Cerebral cortex (tissue), 2 donors: ENCODE data around the gene SERPINB6.

DNA sequence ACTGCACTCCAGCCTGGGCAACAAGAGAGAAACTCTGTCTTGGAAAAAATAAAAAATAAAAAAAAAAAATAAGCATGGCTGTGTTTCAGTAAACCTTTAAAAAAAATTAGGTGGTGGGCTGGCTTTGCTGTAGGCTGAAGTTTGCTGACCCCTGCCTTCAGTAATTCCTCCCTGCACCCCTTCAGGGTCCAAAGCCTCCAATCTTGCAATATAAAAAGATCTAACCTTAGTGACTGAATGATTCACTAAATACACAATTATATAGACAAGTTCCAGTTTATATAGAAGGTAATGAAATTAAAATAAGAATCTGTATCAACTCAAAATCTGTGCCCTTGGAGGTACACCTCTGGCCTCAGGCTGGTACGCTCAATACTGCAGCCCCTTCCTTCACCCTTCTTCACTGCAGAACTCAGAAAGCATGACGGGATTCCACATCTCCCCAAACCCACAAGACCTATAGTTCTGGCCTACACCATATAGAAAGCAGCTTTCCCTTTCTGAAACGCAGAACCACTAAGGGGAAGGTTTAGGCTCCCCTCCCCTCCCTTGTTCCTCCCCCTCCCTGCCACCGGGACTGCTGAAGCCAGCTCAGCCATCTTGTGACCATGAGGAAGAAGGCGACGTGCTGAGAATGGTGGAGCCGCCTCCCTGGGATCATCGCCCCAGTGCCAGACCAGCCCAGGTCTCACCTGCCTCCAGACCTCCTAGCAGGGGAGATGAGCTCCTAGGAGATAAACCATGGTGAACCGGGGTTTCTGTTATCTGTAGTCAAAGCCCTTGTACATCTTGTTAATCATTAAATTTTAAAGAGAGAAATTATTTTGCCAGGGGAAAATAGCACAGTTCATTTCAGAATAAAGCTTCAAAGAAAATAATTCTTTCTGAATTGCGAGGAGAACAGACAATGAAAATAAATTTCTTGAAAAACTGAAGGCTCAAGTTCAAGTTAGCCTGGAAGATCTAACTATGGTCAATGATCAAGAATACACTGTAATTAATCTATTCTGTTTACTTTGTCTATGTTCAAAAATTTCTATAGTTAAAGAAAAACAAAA, 19.7 kb downstream of the SERPINB6 start:
- PRO-cap, 2 experiments, result peak in 1 of 2 experiments; most common plus-strand start position 609 of the sequence (in 1); most common minus-strand start position 518 of the sequence (in 1)

- PRO-cap, 2 experiments, result no peak in any of the 2 experiments
Measured at GRCh38 chr6:2962591-2963026, 8.8 kb downstream of the SERPINB6 start.

DNA sequence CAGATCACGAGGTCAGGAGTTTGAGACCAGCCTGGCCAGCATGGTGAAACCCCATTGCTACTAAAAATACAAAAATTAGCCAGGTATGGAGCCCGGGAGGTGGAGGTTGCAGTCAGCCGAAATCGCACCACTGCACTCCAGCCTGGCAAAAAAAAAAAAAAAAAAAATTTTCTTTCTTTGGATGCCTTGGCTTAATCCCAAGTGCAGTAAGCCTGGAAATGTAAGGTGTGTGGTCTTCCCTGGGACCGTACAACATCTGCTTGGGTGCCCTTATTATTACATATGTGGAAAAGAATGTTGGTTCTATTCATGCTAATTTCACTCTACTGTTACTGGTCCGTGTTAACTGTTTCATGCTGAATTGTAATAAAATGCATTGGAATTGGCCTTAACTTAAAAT, 1.5 kb downstream of the SERPINB6 start:
- PRO-cap, 2 experiments, result no peak in any of the 2 experiments

GRCh38 chr6:2970311-2970701, 1.1 kb downstream of the SERPINB6 start:
- PRO-cap, 2 experiments, result no peak in any of the 2 experiments

DNA sequence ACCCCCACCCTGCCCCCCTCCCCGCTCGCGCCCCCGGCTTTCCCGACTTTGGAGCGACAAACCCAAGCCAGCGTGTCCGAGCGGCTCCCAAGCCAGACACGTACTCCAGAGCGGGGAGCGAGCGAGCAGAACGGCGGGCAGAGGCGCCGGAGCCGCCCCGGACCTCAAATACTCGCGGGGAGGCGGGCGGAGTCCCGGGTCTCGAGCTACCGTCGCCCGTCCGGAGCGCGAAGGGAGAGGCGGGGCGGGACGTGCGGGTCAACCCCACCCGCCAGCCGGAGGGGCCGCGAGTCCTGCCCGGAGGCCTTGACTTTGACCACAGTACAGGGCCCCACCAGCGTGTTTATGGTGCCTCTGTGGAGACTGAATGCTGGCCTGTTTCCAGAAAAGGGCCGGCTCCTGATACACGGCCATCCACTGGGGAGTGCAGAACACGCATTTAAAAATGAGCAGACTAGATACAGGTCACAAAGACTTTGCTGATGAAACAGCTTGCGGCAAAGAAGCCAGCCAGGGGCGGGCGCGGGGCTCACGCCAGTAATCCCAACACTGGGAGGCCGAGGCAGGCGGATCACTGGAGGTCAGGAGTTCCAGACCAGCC, at the start of gene SERPINB6:
Gene SERPINB6 (minus strand): TSS at position 139 of the 601 bp plus-strand sequence.
- PRO-cap, 2 experiments, result peak in 1 of 2 experiments; most common plus-strand start position 309 of the sequence (in 1); most common minus-strand start position 105 of the sequence (in 1)

DNA sequence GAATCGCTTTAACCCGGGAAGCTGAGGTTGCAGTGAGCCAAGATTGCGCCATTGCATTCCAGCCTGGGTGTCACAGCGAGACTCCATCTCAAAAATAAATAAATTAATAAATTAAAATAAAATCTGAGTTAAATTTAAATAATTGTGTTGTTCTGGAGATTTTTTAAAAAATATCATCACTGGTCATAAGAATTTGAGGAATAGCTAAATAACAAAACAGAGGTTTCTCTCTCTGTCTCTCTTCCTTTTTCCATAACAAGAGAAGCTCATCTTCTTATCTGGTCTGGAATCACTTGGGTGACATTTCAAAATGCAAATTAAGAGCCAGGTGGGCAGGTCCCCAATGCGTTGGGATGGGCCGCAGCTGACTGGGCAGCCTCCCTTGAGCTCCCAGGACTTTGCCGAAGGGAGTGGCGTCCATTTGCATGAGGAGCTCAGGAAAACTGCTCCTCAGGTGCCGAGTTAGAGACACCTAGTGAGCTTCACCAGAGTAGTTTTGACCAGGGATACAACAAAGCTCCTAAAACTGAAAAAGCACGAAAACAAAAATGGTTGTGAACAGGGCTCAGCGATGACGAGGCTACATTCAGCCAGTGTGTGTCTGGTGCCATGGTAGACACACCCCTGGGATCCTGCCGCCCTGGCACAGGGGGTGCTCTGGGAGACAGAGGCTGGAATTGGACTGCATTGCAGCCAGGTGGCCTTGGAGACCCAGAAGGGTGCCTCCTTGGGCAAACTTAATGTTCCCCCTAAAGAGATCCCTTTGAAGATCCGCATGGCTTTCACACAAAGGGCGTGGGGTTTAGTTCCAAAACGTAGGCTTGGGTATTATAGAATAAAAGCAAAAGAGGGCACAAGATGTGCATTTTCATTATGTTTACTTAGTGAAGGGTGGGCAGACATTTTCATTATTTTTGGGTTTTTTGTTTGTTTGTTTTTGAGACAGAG, 13.5 kb upstream of the SERPINB6 start:
- PRO-cap, 2 experiments, result no peak in any of the 2 experiments

DNA sequence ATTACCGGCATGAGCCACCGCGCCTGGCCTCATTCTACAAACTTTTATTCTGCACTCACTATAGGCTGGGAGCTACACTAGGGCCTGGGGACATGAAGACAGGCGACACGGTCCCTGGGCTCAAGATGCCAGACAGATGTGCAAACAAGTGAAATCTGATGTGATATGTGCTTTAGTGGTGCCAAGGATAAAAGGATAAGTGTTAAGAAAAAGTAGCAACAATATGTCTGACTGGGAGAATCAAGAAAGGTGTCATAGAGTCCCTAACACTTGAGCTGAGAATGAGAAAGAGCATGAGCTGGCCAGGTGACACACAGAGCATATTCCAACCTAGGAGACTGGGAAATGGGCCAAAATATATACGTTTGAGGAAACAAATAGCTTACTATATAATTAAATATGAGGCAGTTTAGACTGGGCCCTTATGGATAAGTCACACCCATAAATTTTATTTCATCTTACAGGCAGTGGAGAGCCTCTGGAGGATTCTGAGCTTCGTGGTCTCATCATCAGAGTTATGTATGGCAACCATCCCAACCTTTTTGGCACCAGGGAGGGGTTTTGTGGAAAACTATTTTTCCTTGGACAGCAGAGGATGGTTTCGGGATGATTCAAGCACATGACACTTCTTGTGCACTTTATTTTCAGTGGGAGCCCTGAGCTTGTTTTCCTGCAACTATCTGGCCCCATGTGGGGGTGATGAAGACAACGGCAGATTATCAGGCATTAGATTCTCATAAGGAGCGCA, 13.0 kb upstream of the NQO2 start:
- PRO-cap, 2 experiments, result no peak in any of the 2 experiments

- PRO-cap, 2 experiments, result peak in 1 of 2 experiments; most common plus-strand start chr6:3229794 (in 1); most common minus-strand start chr6:3229762 (in 1)
Measured at GRCh38 chr6:3229556-3230226, 2.2 kb upstream of the TUBB2B start.

GRCh38 chr6:3251374-3251784, 7.4 kb upstream of the PSMG4 start:
- PRO-cap, 2 experiments, result peak in 1 of 2 experiments; most common plus-strand start chr6:3251653 (in 1); most common minus-strand start chr6:3251584 (in 1)

DNA sequence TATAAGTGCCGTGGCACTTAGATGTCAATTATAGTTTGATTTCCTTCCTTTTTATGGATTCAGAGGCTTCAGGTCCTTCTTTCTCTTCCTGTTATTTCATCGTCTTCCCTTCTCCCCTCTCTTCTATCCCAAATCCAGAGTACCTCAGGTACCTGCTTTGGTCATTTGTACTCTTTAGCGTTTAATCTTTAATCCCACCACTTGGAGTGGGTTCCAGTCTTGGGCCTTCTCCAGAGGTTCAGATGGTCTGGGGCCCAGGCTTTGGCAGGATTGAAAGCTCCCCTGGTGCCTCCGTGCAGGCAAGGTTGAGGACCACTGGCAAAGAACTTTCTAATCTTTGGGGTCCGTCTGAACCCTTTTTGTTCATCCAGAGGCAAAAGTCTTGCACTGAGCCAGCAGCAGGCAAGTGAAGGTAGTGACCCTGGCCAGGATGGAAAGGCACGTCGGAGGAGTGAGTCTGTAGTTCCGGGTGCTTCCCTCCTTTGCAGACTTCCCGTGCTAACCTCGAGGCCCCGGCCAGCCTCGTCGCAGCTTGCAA, 9.7 kb downstream of the PSMG4 start:
- PRO-cap, 2 experiments, result no peak in any of the 2 experiments

- PRO-cap, 2 experiments, result peak in 1 of 2 experiments; most common minus-strand start chr6:3402768 (in 1)
Measured at GRCh38 chr6:3402615-3402966, 54.3 kb downstream of the SLC22A23 start.

DNA sequence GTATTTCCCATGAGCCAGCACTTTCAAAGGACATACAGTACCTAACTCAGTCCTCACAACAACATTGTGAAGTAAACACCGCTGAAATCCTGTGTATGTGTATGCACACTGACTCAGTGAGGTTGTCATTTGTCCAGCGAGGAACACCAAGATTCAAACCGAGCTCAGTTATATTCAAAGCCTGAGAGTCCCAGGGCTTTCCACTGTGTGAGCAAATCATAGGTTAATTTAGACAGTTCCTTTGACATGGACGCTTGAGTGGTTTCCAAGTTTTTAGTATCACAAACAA, 50.0 kb upstream of the SLC22A23 start:
- PRO-cap, 2 experiments, result peak in 1 of 2 experiments; most common plus-strand start position 125 of the sequence (in 1)

- PRO-cap, 2 experiments, result no peak in any of the 2 experiments
Measured at GRCh38 chr6:3592340-3592768, 135.5 kb upstream of the SLC22A23 start.

DNA sequence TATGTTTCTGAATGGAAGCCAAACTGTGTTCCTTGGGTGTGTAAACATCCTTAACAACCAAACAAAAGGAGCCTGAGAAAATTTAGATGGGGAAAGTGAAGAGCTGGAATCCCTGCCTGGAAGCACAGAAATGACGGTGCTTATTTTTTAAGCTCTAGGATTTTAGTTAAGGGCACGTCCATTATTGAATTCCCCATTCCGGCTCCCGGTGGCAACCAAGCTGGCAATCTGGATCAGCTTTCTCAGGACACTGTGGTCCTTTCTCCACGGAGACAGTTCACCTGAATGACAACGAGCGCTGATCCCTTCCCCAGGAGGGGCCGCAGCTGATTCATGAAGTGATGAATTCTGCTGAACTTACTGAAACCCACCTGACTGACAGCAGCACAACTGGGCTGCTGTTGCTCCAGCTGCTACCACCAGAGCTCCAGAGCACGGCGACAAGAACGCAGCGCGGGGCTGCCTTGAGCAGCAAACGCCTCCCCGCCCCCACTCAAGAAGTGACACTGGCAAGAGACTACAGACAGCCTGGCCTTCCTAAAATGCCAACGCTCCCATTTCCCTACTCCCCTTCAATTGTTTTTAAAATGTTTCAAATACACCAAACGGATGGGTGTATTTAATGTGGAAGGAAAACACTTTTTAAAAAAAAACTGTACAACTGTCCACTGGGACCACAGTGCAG, 10.1 kb downstream of the PXDC1 start:
- PRO-cap, 2 experiments, result peak in 1 of 2 experiments; most common plus-strand start position 106 of the sequence (in 1); most common minus-strand start position 578 of the sequence (in 1)

- PRO-cap, 2 experiments, result no peak in any of the 2 experiments
Measured at GRCh38 chr6:3789769-3790157, 38.2 kb upstream of the PXDC1 start.

GRCh38 chr6:4090770-4091146, 11.8 kb upstream of the FAM217A start:
- PRO-cap, 2 experiments, result no peak in any of the 2 experiments

DNA sequence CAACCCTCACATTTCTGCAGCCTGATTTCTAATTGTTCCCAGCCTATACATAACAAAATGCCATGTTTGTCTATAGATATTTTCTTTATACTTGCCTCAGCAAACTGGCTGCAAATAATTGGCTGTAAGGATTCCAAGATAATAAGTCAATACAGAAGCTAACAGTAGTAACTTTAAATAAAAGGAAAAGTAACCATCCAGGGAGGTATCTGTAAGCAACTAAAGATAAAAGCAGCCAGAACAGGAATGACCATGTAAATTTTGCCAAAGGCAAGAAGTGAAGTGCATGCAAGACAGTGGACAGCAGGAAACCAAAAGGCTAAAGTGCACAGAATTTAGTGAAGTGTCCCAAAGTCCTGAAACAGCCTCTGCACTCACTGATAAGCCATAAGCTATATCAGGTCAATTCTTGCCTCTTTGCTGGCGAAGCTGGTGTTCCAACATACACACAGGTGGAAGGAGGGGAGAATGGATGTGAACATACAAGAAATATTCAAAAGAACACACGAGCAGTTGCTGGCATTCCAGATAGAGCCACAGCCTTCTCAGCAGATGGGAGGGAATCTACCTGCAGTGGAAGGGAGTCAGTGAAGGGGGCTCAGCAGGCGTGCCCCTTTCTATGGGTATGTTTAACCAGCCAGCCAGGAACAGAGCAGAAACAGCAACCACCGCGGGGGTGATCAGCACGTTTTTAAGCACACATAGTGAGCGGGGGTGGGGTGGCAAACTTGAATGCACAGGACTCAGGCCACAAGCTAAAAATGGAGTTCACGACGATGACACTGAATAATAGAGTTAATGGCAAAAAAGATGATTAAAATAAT, 1.4 kb downstream of the ECI2 start:
- PRO-cap, 2 experiments, result no peak in any of the 2 experiments

GRCh38 chr6:4334516-4334982, 199.2 kb upstream of the ECI2 start:
- PRO-cap, 2 experiments, result no peak in any of the 2 experiments

DNA sequence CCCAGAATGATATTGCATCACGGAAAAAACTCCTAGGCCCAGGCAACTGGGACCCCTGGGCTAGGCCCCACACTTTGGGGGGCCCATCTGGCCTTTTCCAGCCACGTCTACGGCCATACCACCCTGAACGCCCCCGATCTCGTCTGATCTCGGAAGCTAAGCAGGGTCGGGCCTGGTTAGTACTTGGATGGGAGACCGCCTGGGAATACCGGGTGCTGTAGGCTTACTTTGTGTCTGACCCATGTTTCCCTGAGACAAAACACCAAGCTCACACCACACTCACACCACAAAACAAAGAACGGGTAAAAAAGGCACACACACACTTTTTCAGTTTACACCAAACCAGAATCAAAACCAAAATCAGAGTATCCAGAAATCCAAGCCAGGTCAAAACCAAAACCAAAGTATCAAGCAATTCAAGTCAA, 292.5 kb upstream of the ECI2 start:
- PRO-cap, 2 experiments, result no peak in any of the 2 experiments

- PRO-cap, 2 experiments, result no peak in any of the 2 experiments
Measured at GRCh38 chr6:4435833-4436090, 300.4 kb upstream of the ECI2 start.